Vein endothelial cell (primary cell): ENCODE measurements around a stretch of chr1.

DNA sequence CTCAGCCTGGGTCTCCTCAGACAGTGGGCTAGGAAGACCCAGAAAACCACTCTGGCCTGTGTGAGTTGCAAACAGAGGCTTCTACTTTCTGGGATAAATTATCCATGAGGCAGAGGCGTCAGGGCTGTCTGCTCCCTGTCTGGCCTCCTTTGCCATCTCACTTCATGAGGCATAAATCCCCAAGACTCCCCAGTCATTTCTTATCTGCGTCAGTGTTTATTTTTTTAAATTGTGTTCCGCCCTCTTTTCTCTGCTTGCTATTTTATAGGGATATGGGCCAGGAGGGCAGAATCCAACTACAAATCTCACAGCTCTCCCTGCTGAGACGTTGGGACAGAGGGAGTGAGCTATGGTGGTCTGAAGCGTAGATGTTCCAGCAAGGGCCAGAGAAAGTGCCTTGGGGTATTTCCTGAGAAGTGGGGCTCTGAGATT is 80.7 kb upstream of the TRABD2B start:
- CAGE, long polyA plus RNA, result no peak

DNA sequence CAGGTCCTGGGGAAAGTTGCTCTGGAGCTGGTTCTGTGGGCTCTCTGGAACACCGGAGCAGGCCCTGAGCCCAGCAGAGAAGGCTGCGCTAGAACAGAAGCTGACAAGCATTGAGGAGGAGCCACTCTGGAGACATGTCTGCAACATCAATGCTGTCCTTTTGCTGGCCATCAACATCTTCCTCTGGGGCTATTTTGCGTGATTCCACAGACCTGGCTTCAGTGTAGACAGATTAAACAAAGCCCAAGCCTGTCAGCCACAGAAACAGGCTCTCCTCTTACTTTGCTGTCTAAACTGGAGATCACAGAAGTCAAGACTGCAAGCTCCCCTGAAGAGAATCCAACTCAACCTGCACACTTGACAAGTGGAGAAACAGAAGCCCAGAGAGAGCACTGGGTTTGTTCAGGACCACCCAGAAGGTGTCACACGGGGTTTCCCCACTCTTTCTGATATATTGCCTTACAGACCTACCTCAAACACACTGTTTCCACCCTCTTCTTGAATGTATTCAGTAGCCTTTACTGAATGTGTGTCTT is 24.9 kb downstream of the SLC5A9 start:
- CAGE, long polyA plus RNA, result no peak

GRCh38 chr1:48677397-48677891 is 99.2 kb downstream of the BEND5 start:
- CAGE, long polyA plus RNA, result no peak

DNA sequence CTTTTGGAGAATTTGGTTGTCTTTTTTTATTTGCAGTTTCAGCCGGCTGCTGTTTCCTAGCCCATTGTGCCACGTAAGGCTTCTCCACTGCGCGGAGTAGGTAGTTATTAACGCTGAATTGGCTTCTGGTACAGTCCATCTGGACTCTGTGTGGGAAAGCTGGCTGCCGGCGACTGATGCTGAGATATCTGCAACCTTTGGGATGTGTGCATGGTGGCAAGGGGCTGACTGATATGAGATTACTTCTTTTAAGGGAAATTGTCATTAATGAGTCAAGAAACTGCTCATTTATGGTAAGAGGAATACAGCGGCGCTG is 2.7 kb upstream of the ELAVL4 start:
- CAGE, long polyA plus RNA, result no peak

GRCh38 chr1:50933170-50933837 is 26.8 kb downstream of the FAF1 start:
- CAGE, long polyA plus RNA, result no peak

GRCh38 chr1:50959110-50959424 is 1.0 kb downstream of the FAF1 start:
- CAGE, long polyA plus RNA, result no peak

- CAGE, long polyA plus RNA, result no peak
Measured at GRCh38 chr1:50977305-50977536, 7.2 kb downstream of the CDKN2C start.

DNA sequence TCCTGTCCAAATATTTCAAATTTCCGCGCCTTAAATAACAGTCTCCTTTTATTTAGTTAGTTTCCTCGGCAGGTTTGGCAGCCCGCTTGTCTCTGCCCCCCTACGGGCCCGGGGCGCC is 7.4 kb downstream of the CDKN2C start:
- CAGE, long polyA plus RNA, result no peak

- CAGE, long polyA plus RNA, result no peak
Measured at GRCh38 chr1:51234696-51235454, 1.2 kb upstream of the RNF11 start.

DNA sequence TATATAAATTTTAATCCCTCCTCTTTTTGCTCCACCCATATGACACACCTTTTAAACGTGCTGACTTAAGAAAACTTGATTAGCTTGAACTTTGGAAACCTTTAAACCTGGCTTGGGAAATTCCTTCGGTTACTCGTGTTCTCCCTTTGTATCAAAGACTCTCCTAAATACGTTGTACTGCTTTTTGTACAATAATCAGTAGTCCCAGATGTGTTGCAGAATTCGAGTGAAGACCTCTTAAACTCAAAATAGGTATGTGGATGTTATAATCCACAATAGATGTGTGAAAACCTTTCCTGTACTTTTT is 1.3 kb downstream of the RNF11 start:
- CAGE, long polyA plus RNA, result no peak

GRCh38 chr1:51313900-51314768 is 16.2 kb downstream of the TTC39A start:
- CAGE, long polyA plus RNA, result no peak

- CAGE, long polyA plus RNA, result no peak
Measured at GRCh38 chr1:51314840-51315412, 15.4 kb downstream of the TTC39A start.

DNA sequence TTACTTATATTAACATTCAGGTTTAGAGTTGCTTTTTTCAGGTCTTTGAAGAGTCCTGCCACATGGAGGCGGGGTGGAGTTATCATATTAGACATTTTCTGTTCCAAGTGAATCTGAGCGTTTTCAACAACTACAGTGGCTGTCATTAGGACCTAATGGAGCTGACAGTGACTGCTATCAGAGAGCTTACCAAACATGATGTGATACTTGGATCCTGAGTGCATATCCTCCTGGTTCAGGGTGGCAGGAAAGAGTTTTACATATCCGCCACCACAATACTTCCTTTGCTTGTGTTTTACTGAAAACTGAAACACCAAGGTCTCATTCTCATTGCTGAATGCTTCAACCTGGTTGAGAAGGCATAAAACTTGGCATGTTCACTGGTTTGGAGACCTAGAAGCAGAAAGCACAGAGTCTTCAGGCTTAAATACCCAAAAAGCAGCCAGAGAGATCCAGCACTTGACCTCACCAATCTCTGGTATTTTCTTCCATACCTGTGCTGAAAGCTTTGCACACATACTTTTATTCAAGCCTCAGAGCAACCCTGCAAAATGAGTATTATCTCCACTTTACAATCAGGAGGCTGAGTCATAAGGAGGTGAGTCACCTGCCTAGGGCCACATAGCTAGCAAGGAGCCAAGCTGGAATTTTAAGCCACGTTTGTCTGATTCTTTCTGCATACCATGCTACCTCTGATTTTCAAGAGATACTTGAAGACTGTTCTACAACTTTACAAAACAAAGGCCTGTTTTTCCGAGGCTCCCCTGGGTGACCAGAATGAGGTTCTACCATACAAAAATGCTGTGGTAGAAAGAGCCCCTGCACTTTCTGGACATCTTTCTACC is 47.3 kb upstream of the OSBPL9 start:
- CAGE, long polyA plus RNA, result no peak

- CAGE, long polyA plus RNA, result no peak
Measured at GRCh38 chr1:51619731-51620863, 3.2 kb downstream of the OSBPL9 start.

DNA sequence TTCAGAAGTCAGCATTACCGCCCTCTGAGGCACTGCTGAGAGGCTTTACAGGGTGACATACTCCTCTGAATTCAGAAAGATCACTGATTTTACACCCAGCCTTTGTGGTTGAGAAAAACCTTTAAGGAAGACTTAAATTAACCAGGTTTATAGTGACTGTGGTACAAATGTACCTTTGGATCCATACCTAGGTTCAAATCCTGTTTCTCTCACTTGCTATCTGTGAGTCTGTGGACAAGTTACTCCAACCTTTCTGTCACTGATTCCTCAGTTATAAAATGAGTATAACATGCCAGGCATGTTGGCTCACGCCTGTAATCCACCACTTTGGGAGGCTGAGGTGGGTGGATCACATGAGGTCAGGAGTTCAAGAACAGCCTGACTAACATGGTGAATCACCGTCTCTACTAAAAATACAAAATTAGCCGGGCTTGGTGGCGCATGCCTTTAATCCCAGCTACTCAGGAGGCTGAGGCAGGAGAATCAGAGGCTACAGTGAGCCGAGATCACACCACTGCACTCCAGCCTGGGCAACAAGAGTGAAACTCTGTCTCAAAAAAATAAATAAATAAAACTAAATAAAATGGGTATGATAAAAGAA is 20.1 kb downstream of the OSBPL9 start:
- CAGE, long polyA plus RNA, result no peak

DNA sequence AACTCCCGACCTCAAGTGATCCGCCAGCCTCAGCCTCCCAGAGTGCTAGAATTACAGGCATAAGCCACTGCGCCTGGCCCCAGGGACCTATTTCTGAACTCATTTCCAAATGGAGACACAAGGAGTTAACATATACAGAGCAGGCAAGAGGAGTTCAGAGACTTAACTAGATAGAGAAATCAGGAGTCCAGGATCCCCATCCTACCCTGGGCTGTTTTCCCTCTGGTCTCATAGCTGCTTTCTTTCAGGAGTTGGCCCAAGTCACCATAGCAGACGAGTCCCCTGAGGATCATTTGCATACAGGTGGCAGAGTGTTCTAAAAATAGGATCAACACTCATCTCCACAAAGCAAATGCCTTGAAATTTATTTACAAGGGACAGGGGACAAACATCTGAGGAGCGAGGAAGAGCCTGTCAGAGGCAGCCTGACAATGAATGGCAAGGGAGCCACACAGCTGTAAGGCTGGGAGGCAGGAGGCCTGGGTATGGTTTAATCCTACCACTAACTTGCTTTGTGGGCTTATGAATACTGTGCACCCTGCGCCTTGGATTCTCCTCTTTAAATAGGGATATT is 34.8 kb downstream of the RAB3B start:
- CAGE, long polyA plus RNA, result no peak

DNA sequence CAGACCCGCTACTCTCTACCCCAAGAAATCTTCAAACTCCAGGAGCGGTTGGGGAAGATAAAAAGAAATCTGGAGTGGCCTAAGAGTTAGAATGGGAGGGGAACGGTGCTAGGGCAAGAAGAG is 312 bp downstream of the TXNDC12 start:
- CAGE, long polyA plus RNA, result no peak

GRCh38 chr1:52368310-52368714 is 2.3 kb upstream of the CC2D1B start:
- CAGE, long polyA plus RNA, result no peak

- CAGE, long polyA plus RNA, result no peak
Measured at GRCh38 chr1:52556708-52557350, 3.9 kb upstream of the TUT4 start.

- CAGE, long polyA plus RNA, result no peak
Measured at GRCh38 chr1:53089418-53090130, 27.6 kb downstream of the PODN start.